ENCODE measurements around the genes PSRC1, ATXN7L2 and GPR61.

- PRO-cap = no peak
Observed at GRCh38 chr1:108769109-108769633, 22.7 kb downstream of the STXBP3 start.

GRCh38 chr1:108947460-108948422, 15.5 kb downstream of the CLCC1 start:
- PRO-cap = no peak

GRCh38 chr1:109133923-109134344, 20.0 kb downstream of the ELAPOR1 start:
- PRO-cap = no peak

- PRO-cap = no peak
Observed at GRCh38 chr1:109250652-109251213, 1.4 kb downstream of the CELSR2 start.

GRCh38 chr1:109254602-109255875, 5.7 kb downstream of the CELSR2 start:
- PRO-cap = no peak

GRCh38 chr1:109282690-109283619, at the start of gene PSRC1:
PSRC1 (minus strand) TSS chr1:109283145.
- PRO-cap = bidirectional peak, plus-strand start at chr1:109283305, minus-strand start at chr1:109283099; unidirectional peak, plus-strand start at chr1:109283488

DNA sequence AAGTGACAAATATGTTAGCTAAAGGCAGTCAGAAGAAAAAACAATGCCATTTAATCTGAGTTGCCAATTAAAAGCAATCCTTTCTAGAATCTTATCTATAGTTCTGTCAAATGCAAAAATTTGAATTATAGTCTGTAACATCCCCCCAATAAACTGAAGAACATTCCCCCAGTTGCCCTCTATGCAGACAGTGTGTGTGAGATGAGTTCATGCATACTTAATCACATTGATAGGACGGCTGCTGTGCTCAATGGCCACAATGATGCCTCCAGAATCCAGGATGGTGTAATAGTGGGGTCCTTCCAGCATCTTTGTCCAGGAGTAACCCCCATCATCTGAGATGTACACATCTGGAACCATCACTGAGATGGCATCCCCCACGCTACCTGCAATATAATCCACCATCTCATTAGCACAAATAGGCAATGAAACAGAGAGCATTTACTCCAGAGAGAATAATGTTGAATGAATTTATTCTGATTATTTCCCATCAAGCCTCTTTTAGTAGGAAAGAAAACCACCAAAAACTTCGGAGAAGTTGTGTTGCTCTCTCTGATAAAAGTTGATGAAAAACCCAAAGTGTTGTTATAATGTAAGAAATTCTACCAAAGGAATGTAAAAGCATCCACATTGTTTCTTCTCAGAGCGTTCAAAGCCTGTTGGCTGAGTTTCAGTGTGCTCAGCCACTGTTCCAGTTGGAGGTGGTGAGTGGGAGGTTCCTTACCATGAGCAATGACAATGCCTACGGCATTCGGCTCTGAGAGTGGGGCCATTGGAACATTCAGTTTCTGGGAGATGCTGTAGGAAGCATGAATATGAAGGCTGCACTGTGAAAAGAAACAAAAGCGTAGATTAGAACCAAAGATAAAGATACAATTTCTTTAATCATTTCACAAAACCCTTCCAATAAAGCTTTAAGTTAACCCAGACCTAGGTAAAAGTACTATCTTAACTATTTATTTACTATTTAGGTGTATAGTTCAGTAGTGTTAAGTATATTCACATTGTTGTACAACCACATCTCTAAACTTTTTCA, 20.3 kb upstream of the MYBPHL start:
- PRO-cap = no peak

GRCh38 chr1:109369380-109369622, 28.4 kb downstream of the SORT1 start:
- PRO-cap = no peak

GRCh38 chr1:109483565-109484401, at the start of gene ATXN7L2:
ATXN7L2 (plus strand) TSS chr1:109483905.
- PRO-cap = unidirectional peak, plus-strand start at chr1:109483983

GRCh38 chr1:109535892-109536777, 3.5 kb upstream of the GPR61 start:
- PRO-cap = no peak

GRCh38 chr1:109539579-109540025, at the start of gene GPR61:
GPR61 (plus strand) TSS chr1:109539872.
- PRO-cap = no peak

GRCh38 chr1:109620767-109621343, 1.2 kb downstream of the AMPD2 start:
- PRO-cap = bidirectional peak, plus-strand start at chr1:109621073, minus-strand start at chr1:109620948

DNA sequence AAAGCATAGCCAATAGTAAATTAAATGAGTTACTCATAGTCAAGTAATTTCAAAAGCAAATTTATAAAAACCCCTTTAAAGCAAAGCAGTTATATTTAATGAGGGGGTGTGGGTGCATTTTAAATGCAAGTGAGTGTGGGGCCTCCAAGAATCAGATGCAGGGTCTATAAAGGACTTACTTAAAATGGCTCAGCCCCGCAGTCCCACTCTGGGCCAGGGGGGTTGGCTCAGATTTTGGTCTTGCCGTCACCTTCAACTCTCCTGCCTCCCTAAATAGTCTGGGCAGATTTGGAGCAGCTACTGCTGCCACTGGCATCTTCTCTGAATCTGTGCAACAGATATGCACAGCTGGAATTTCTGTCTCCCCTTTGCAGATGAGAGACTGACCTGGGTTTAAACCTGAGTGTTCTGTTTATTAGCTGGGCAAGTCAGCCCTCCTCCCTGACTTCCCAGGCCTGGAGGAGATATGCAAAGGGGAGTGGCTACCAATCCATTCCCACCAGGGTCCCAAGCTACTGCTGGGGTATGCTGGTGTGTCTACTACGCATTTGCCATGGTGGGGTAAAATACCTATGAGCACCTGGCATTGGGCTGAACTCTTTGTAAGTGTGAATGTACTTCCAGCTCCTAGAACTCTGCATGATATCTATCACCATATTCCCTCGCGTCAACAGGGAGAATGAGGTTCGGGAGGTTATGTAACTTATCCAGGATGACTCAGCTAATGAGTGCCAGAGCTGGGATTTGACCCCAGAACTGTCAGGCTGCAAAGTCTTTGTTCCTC, 16.4 kb downstream of the AMPD2 start:
- PRO-cap = no peak

GRCh38 chr1:109766075-109766600, 2.4 kb upstream of the EPS8L3 start:
- PRO-cap = no peak

- PRO-cap = no peak
Observed at GRCh38 chr1:109767290-109767557, 3.5 kb upstream of the EPS8L3 start.

DNA sequence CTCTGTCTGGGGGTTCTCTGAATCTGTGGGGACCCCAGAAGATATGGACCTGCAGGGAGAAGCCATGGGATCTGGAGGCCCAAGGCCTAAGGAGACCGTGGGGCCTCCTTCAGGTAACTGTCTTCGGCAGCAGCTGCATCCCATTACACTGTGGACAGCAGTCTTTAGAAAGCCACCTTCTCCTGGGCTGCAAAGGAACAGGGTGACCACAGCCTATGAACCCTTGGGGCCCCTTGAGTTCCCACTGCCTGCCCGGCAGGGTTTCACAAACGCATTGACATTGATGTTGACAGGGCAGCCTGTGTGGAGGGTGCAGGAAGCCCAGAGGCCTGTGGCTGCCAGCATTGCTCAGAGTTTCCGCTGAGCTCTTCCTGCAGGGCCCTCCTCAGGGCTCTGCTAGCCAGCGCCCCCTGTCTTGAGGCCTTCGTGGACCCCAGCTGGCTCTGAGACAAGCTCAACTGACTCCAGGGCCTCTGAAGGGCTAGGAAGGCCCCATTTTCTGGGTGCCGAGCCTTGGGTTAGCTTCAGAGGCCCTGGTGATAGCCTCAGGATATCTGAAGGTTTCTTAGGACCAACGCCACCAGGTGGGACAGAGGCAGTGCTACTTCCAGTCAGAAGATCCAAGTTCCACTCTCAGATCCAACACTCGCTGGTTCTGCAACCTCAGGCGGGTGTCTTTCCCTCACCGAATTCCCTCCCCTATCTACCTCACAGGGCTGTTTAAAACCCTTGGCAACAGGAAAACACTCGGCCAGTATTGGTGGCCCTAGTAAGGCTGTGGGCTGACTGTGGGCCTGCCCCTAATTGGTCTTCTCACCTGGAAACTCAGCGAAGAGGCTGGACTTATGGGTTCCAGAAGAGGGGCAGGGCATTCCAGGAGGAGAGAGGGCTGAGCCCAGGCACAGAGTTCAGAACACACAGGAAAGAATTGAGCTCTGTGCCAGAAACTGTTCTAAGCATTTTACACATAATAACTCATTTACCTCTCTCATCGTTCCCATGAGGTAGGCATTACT, 27.2 kb upstream of the EPS8L3 start:
- PRO-cap = no peak

DNA sequence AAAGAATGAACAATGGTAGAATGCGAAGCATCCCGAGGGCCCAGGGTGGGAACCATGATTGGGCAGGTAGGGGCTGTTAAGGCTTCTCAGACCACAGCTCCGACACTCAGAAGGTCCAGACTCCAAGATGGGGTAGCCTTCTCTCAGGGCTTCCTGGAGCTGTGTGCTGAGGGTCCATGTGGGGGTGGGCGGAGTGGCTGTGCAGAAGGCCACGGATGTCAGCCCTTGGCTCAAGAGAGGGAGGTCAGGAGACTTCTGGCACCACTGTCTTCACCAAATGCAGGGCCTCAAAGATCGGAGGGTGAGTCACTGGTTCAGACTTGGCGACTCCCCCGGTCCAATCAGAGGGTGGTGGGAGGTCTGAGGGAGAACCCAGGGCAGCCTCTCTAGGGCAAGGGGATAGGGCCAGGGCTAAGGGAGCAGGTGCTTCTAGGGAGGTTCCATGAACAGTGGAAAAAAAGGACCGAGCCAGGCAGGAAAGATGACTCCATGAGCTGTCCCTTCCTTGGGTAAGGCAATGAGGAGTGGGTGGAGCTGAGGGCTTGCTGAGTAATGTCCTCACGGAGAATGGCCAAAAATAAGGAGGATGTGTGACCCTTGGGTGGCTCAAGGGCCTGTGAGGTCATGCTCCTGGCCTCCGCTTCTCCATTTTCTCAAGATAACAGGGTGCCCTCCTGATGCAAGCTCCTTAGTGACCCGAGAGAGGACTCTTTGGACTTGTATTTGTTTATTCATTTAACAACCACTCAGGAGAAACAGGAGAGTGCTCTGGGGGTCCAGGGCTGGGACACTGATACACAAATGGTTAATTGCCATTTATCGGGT, 58.5 kb upstream of the EPS8L3 start:
- PRO-cap = no peak

GRCh38 chr1:109904475-109905024, 6.1 kb upstream of the CSF1 start:
- PRO-cap = no peak

GRCh38 chr1:109930636-109931799, 20.4 kb downstream of the CSF1 start:
- PRO-cap = no peak

- PRO-cap = no peak
Observed at GRCh38 chr1:109997125-109998141, 12.9 kb downstream of the AHCYL1 start.

All from aorta (tissue), 1 donor.